Osteoblast (primary cell): ENCODE measurements around the genes C15orf48 and DTWD1.

- CAGE, long polyA plus RNA = no peak
- RRBS = no CpG with 5 or more reads among the region's 13 CpGs
Measured at GRCh38 chr15:45156911-45157773, 27.3 kb downstream of the DUOX1 start.

DNA sequence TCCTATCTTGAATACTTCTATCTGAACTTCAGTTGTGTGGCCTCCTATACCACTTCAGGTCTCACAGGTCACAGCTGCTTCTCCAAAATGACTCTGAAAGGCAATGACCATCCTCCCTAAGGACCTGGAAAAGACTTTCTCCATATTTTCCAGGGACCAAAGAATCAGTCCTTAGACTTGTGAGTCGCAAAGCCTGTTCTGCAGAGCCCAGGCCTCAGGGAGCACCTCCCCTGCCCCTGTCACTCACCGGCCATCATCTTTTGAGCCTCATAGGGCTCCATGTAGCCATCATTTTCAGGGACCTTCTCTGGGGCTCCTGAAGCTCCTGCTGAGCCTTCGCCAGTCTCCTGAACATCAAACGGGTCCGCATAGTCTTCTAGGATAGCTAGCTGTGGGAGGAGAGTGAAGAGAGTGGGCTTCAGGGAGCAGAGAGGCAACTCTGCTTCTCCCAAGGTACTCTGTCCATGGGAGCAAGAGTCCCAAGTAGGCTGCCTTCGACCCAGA is 9.8 kb downstream of the SHF start:
- CAGE, long polyA plus RNA = no peak
- RRBS = no CpG with 5 or more reads among the region's 6 CpGs

- CAGE, long polyA plus RNA = no peak
- RRBS = no CpG with 5 or more reads among the region's 7 CpGs
Measured at GRCh38 chr15:45397077-45397770, 4.9 kb upstream of the SPATA5L1 start.

GRCh38 chr15:45430179-45430945 is at the start of gene C15orf48:
C15orf48 (plus strand) TSS chr15:45430610.
- CAGE, long polyA plus RNA = no peak
- RRBS = 4% methylated on average over 31 of the region's 63 CpGs

DNA sequence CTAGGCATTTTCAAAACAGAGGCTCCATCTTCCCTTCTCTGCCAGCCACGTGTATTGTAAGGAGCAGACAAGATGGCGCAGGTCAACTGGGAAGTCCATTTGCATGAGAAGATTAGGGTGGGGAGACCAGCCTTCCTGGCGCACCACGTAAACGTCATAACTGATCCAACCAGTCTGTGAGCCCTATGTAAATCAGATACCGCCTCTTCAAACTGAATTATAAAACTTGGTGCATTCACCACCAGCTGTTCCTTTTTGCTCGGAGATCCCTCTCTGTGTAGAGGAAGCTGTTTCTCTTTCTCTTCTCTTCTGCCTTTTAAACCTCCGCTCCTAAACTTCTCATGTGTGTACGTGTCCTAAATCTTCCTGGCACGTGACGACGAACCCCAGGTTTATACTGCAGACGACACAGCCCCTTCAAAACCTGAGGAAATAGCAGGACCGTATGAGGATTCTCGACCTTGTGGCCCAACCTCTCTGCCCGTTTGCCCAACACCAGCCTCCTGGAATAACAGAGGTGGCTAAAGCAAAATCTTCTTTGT is 26.4 kb upstream of the SLC30A4 start:
- CAGE, long polyA plus RNA = no peak
- RRBS = no CpG with 5 or more reads among the region's 16 CpGs

DNA sequence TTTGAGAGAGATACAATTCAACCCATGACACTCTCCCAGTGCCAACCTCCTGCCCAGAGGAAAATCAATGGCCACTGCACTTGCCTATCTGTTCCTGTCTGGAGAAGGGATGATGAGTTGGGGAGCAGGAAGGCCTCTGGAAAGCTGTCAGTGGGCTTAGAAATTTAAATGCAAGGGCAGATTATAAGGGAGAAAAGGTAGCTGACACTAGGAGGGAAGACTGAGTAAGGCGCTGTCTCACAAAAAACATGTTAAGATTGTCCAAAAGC is 24.9 kb downstream of the SQOR start:
- CAGE, long polyA plus RNA = no peak
- RRBS = no CpG with 5 or more reads among the region's 1 CpG

DNA sequence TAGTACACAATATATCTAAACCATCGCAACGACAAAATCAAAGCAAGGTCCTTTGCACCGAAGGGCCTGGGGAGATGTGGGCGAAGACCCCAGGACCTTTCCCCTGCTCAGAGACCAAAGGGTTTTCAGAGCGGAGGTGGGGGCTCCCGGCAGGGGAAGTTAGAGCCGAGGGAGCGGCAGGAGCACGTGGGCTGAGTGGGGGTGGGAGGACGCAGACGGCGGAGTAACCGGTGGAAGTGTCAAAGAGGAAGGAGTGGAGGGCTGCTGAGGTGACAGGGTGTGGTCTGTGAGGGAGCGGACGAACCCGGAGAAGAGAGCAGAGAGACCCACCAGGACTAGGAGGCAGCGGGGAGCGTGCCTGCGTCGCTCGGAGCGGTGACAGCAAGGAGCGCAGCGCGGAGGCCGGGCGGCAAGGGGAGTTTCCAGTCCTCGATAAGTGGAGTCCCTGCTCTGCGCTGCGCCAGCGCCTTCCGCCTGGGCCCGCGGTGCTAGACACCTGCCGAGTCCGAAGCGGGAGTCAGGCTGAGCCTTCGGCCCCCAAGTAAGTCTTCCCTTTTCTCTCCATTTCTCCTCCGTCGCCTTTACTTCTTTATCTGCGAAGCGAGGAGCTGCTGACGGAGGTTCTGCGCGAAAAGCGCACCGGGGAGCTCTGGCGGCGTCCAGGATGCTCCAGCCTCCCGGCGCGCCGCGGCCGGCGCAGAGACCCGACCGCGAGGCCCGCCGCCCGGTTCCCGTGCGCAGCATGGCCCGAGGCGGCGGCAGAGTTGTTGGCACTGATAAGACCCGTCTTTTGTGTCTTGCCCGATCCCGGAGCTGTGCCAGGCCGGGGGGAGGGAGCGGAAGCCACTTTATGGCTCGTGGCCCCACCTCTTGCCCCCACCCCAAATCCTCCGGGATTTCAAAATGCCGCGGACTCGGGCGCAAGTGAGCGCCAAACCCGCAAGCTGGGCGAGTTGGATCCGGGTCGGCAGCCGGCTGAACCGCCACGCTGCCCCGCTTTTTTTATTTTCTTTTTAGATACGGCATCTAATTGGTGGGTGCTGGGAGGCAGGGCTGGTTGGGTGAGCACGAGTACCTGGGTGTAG is 533.1 kb upstream of the SEMA6D start:
- CAGE, long polyA plus RNA = no peak
- RRBS = 3% methylated on average over 40 of the region's 89 CpGs

DNA sequence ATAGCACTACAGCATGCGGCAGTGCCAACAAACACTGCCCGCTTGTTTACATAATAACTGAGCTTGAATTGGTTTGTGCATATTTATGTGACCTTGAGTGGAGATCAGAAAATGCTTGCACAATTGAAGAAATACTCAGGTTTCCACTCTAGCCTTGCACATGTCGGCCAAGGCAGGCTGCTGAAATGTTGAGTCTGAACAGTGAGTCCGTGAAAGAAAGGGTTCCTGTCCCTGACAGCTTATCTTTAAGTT is 385.2 kb upstream of the SEMA6D start:
- CAGE, long polyA plus RNA = no peak
- RRBS = no CpG with 5 or more reads among the region's 4 CpGs

- CAGE, long polyA plus RNA = no peak
- RRBS = no CpG with 5 or more reads among the region's 1 CpG
Measured at GRCh38 chr15:47708573-47709135, 8.7 kb upstream of the SEMA6D start.

- CAGE, long polyA plus RNA = no peak
- RRBS = no CpG with 5 or more reads among the region's 3 CpGs
Measured at GRCh38 chr15:48151852-48152421, 26.2 kb downstream of the MYEF2 start.

GRCh38 chr15:48788865-48789494 is 21.9 kb downstream of the CEP152 start:
- CAGE, long polyA plus RNA = no peak
- RRBS = no CpG with 5 or more reads among the region's 5 CpGs

- CAGE, long polyA plus RNA = no peak
- RRBS = no CpG with 5 or more reads among the region's 24 CpGs
Measured at GRCh38 chr15:49154607-49155264, 663 bp downstream of the COPS2 start.

DNA sequence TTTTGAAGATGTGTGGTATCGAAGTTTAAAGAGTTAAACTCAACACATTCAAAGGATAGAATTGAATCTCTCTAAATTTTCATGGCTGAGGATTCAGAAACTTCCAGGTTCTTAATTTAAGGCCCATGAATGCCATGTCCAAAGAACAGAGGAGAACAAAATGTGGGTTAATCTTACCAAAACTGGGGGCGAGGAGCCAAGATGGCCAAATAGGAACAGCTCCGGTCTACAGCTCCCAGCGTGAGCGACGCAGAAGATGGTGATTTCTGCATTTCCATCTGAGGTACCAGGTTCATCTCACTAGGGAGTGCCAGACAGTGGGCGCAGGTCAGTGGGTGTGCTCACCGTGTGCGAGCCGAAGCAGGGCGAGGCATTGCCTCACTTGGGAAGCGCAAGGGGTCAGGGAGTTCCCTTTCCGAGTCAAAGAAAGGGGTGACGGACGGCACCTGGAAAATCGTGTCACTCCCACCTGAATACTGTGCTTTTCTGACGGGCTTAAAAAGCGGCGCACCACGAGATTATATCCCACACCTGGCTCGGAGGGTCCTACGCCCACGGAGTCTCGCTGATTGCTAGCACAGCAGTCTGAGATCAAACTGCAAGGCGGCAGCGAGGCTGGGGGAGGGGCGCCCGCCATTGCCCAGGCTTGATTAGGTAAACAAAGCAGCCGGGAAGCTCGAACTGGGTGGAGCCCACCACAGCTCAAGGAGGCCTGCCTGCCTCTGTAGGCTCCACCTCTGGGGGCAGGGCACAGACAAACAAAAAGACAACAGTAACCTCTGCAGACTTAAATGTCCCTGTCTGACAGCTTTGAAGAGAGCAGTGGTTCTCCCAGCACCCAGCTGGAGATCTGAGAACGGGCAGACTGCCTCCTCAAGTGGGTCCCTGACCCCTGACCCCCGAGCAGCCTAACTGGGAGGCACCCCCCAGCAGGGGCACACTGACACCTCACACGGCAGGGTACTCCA is 27.0 kb upstream of the FGF7 start:
- CAGE, long polyA plus RNA = no peak
- RRBS = no CpG with 5 or more reads among the region's 33 CpGs

DNA sequence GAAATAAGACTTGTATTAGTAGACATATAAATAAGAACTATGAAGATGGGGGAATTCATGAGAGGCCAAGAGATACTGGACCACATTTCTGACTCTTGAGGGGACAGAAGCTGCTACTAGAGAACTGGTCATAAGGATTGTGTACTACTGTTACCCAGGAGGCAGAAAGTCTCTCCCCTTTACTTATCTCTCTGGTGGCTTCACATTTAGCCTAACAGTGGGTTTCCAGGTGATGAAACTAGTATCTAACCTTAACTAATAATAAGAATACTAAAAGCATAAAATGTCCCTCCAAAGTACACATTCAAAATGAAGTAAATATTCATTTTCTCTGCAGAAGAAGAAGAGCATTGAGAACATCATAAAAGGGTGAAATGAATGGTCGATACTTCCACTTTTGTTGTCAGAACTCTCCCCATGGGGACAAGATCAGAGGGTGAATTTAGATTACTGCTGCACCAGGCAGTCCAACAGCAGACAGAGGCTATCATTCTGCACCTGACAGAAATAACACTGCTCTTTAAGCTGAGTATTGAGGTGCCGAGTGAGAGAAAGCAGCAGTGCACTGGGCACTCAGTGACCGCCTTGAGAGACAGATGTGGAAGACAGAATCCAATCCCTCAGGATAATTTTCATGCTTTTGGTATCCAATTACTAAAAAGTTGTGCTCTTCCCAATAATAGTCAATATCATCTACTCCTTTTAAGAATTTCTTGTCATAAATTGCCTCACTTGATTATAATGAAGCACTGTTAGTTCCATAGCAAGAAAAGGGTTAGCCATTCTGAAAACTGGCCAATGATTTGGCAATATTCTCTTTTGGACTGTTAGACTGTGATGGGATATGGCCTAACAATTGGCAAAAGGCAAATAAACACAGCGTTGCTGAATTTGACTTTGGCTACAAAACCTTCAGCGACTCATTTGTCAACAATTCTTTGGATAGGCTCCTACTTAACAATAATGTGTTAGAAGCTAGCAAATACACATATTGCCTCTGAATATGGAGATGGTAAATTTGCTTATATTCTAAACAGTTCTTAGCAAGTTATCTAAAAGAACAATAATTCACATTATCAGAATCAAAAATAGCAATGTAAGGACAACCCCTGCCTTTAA is 5.4 kb downstream of the FGF7 start:
- CAGE, long polyA plus RNA = no peak
- RRBS = no CpG with 5 or more reads among the region's 5 CpGs

GRCh38 chr15:49620557-49621635 is at the start of gene DTWD1:
DTWD1 (plus strand) TSS chr15:49621048.
- CAGE, long polyA plus RNA = no peak
- RRBS = 3% methylated on average over 8 of the region's 68 CpGs

GRCh38 chr15:50112727-50113571 is 6.1 kb downstream of the ATP8B4 start:
- CAGE, long polyA plus RNA = no peak
- RRBS = no CpG with 5 or more reads among the region's 6 CpGs

DNA sequence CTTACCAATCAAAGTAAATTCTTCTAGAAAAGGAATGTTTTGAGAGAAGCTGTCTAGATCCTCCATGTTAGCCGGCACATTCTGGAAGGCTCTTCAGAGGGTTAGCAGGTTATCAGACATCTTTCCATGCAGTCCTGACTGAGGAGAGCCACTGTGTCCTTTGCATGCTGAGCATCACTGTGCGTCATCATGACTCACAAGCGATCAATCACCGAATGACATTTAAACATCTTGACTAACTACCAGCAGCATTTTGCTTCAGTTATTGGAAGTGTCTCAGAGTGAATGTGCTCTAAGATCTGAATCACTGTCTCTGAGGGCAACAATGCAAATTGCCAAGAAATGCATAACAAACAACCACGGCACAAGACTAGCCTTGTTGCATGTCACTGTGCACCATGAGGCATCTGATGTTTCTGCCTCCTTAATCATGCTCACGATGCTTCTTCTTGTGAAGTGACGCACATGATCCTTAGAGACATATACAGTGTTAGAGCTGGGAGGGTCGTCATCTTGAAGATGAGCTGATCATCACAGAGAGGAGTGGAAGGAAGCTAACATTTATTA is 18.3 kb upstream of the ATP8B4 start:
- CAGE, long polyA plus RNA = no peak
- RRBS = no CpG with 5 or more reads among the region's 8 CpGs

DNA sequence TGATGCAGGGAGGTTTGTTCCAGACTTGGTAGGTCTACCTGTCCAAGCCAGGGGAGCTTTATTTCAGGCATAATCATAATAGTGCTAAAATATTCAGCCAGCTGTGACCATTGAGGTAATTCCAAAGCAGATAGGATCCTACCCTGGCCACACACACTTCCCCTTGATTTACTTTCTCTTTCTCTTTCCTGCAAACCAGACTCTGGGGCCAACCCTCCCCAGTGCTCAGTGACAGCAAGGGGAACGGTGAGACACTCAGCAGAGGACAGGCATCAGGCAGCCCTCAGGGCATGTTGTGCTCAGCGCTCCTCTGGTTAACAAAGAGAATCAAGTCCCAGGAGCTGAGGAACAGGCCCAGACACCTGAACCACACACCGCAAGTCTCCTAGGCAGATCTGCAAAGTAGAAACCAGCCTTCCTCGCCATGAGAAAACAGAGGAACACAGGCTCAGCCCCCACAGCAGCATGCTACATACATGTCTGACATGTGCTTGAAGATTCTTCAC is 17.7 kb downstream of the HDC start:
- CAGE, long polyA plus RNA = no peak
- RRBS = no CpG with 5 or more reads among the region's 4 CpGs

GRCh38 chr15:50249284-50249847 is 16.2 kb downstream of the HDC start:
- CAGE, long polyA plus RNA = no peak
- RRBS = no CpG with 5 or more reads among the region's 4 CpGs

DNA sequence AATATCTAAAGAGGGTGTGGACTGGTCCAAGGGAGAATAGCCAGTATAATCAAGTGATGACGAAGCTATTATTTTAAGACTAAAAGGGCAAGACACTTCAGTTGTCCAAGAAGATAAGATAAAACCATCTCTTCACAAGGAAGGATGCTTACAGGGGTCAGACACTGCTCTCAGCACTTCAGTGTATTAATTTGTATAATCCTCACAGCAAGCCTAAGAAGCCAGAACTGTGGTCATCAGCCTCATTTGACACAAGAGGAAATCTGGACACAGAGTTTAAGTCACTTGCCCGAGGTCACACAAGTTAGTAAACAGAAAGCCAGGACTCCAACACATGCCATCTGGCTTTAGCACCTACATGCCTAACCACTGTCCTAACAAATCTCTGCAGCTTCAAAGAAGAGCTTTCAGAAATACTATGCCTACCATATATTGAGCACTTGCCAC is 14.6 kb downstream of the HDC start:
- CAGE, long polyA plus RNA = no peak
- RRBS = no CpG with 5 or more reads among the region's 2 CpGs